Fallopian tube (tissue), 1 donor: ENCODE data around the gene AP5Z1.

DNA sequence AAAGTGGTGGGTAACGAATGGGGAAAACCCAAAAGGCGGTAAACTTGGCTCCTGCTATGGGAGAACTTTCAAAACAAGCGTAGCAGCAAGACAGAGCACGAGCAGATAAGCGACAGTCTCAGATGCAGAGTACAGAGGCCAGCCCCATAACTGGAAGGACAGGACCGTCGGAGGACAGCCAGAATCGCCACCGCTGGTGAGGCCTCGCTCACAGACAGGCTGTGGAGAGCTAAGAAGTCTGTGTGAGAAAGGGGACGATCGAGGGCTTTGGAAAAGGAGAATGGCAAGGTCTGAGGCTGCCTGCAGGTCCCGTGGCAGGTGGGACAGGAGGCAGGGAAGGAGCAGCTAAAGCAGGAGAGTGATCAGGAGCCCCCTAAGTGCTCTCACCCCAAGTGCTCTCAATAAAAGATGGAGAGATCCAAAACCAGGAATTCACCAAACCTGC lies 41.0 kb downstream of the GNA12 start:
- PRO-cap, result no peak

- PRO-cap, result no peak
Observed at GRCh38 chr7:2814448-2815623, 29.3 kb downstream of the GNA12 start.

DNA sequence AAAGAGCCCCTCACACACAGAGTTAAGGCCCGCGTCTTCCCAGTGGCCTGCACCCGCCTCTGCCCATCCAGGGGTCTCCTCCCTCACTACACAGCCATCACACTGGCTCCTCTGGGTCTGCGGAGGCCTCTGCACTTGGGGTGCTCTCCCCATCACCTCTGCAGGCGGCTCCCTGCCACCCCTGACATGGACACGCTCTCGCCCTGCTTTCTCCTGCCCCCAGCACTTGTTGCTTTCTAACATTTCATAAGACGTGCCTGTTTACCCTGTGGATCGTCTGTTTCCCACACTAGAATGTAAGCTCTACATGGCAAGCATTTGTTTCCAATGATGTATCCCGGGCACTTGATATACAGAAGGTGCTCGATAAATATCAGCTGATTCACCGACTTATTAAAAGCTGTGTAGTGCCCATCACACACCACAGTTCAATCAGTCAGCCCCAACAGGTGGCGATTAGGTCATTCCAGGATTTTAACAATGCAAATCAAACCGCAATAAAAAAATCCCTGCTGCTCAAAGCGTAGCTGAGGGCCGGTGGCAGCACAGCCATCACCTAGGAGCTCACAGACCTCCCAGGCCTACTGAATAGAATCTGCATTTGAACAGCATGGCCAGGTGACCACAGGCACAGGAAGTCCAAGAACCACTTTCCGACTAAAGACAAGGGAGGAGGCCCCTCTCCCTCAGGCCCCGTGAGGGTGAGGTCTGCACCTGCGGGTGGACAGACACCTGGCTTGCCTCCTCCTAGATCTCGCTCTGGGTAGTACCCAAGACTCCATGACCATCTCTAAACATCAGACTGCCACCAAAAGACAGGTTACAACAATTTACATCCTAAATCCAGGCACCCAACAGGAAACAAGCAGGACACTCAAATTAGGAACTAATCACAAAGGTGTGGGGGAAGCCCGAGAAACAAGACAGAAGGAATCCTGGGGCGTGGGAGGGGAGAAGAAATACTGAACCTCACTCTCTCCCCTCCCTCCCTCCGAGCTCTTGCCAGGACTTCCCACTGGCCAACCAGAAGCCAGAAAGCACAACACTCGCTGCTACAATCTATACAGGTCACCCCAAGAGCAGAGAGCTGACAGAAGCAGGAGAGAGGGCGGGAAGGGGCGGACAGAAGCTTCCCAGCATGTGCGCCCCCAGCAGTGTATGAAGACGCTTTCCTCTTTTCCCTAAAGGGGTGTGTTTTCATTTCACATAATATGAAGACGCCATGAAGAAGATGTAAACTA lies 19.4 kb downstream of the GNA12 start:
- PRO-cap, result no peak

DNA sequence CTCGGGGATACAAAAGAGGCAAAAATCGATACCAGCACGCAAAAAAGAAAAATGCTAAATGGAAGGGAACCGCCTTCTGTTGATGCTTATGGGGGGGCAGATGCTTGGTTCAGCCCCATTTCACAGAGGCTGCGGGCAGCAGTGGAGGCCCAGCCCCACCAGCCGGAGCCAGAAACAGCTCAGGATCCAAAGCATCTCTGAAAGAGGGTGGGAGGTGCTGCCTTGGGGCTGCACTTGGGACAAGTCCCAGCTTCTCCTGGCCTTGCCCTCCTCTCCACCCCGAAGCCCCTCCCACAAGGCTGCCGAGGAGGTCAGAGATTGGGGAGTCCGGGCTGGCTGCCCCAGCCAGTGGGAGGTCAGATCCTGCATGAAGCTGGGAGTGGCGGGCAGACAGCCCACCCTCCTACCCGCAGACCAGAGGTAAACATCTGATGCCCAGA lies 36.7 kb upstream of the GNA12 start:
- PRO-cap, result no peak

GRCh38 chr7:3062798-3063724 lies 19.4 kb upstream of the CARD11 start:
- PRO-cap, result no peak

DNA sequence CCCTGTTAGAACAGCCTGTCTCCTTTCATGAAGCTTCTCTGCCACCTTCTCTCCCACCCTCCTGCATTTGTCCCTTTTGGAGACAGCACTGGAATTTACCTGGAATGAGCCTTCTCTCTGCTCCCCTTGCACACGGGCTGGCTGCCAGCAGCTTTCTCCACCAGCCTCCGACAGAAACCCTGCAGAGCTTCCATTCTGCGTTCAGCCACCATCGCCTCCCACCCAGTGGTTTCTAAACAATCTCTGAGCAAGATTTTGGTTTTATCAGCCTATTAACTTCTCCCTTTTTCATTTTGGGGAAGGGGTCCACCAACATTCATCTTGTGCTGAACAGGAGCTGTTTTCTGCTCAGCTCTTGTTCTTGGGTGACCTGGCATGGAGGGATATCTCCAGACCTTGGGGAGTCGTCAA lies 74.2 kb upstream of the CARD11 start:
- PRO-cap, result no peak

DNA sequence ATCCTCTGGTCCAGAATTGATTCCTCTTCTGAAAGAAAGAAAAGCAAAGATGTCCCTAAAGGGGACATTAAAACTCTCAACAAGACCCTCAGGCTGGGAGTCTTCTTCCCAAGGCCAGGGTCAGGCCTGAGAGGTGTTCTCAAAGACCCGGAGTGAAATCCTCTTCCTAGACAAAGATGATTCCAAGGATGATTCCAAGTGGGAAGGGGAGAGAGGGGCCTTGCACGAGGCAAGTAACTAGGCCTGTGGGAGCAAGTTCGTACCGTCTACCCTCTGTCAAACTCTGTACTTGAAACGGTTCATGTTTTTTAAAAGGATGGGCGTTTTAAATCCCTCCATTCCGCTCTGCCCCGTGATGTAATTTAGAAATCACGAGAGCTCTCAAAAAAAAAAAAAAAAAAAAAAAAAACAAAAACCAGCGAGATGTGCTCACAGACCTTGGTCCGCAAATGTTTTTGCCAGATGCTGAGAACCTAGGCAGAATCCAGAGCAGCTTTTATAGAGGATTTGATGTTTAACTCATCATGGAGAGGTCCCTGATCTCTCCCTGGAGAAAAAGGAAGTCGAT lies 114.6 kb upstream of the CARD11 start:
- PRO-cap, result unidirectional peak, minus-strand start at position 283 of the sequence; bidirectional peak, plus-strand start at position 461 of the sequence, minus-strand start at position 283 of the sequence

- PRO-cap, result no peak
Observed at GRCh38 chr7:3558326-3558935, 257.4 kb downstream of the SDK1 start.

DNA sequence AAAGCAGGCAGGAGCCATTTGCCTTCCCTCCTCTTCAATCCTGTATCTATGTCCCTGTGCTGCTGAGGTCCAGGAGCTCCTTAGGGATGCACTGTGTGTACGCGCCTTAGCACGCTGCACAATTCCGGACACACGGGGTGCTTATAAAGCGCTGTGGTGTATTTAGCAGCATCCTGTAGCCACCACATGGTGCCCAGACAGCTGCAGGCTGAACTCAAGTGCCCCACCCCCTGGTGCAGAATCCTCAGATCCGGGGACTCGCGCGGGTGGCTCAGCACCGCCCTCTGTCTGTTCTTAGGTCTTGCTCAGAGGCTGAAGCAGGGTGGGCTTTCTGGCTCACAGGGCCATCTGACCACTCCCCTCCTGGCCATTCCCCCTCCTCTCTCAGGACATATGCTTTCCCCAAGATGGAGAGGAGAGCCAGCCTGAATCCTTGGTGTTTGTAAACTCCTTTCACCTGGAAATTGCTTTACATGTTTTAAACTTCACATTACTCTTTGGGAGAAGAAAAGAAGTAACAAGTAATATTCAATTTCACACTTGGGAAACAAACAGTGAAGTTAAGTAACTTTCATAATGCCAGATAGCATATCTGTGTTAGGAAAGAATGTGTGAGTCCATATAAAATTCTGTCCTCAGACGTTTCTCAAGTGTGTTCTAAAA lies 421.6 kb downstream of the SDK1 start:
- PRO-cap, result no peak

GRCh38 chr7:3733467-3734235 lies 432.6 kb downstream of the SDK1 start:
- PRO-cap, result no peak

DNA sequence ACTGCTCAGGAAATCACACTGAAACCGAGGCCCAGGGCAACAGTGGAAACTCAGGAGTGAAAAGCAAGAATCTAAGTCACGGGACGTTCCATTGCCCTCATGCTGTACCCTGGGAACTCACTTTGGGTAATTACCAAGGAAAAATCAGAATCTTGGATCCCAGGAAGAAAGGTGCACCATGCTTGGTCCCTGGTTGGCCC lies 370.8 kb upstream of the FOXK1 start:
- PRO-cap, result no peak

DNA sequence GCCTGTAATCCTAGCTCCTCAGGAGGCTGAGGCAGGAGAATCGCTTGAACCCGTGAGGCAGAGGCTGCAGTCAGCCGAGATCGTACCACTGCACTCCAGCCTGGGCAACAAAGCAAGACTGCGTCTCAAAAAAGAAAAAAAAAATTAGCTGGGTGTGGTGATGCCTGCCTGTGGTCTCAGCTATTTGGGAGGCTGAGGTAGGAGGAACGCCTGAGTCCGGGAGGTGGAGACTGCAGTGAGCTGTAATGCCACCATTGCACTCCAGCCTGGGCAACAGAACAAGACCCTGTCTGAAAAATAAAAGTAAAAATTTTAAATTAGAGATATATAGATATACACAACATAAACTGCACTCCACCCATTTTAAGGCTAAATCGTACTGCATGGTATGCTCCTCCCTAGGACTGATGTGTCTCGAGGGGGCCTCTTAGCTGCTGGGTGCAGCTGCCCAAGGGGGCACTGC lies 41.0 kb upstream of the FOXK1 start:
- PRO-cap, result no peak

GRCh38 chr7:4702869-4703462 lies 20.9 kb downstream of the FOXK1 start:
- PRO-cap, result no peak

DNA sequence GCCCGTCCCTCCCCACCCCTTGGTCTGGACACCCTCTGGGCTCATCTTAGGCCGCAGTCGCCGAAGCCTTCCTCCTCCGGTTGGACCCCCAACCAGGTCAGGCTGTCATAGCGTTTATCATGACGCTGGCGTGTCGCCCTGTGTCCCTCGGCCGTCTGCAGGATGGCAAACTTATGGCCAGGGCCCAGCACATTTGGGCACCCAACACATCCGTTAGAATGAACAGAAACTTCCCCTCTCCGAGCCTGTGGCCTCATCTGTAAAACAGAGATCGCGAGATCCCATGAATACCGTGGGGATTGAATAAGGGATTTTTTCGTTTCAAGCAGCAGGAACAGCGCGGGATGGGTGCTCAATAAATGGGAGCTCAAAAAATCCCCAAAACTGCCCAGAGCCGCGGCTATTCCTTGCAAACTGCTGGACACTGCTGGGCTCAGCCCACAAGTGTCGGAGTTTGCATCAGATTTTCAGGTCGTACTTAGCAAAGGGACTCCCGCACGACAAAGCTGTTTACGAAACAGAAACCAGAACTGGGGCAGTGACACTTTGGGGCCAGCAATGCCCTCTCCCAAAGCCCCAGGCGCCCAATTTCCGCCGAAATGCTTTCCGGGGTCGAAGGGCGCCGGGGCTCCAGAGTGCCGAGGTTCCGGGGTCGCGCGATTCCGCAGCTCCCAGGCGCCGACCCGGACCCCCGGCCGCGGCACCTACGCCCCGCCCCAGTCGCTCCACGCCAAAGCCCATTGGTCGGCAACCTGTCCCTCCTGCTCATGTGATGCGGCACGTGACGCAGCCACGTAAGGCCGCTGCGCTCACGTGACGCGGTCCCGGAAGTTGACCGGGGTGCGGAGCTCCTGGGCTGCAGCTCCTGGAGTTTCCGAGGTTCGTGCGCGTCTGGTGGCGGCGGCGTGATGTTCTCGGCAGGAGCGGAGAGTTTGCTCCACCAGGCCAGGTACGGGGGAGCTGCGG lies at the start of gene AP5Z1:
Gene AP5Z1 (plus strand): TSS at position 816 of the 966 bp plus-strand sequence.
- PRO-cap, result bidirectional peak, plus-strand start at position 331 of the sequence, minus-strand start at position 220 of the sequence; bidirectional peak, plus-strand start at position 466 of the sequence, minus-strand start at position 456 of the sequence; bidirectional peak, plus-strand start at position 829 of the sequence, minus-strand start at position 696 of the sequence

- PRO-cap, result no peak
Observed at GRCh38 chr7:4794268-4794512, 18.8 kb downstream of the AP5Z1 start.

- PRO-cap, result unidirectional peak, plus-strand start at chr7:4824738
Observed at GRCh38 chr7:4824336-4824943, 37.4 kb downstream of the PAPOLB start.

DNA sequence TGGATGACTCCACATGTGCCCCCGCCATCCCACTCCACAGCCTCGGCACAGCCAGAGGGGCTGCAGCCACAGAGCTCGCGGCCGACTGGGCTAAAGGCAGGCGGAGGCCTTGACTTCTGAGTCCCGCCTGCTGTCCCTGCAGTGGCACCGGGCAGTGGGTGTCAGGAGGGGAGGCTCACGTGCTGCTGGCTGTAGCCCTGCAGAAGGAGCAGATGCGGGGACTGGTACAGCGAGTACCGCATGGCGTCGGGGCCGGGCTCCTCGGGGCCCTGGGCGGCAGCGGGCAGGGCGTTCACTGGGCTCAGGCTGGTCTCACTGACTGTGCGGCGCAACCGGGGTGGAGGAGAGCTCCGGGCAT lies 25.7 kb downstream of the PAPOLB start:
- PRO-cap, result no peak

DNA sequence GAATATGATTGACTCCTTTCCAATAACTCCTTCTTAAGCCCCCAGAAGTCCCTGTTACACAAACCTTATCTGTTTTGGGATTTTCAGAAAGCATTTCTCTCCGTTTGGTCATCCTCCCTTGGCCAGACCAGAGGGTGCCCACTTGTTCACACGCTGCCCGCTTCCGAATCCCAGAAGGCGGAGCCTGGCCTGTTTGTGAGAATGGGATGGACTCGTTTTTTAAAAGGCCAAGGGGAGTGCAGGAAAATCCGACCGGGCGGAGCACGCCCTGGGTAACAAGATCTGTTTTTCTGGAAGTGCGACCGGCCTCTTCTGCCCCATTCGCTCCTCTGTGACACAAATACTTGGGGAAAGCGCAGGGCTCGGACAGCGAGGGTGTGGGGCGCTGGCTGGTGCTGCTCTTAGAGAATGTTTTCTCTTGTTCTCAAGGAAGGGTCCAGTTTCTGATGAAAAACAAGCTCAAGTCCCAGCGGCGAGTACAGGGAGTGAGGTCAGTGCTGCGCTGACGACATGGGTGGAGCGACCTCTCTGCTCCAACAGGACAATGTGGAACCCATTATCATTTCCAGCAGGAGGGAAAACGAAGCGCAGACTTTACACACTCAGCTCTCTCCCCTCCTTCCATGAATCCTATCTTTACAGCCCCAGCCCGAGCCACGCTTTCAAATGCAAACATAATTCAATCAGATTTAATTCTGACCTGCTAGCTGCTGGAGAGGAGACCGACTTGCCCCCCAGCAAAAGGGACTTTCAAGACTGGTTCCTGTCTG lies 1.3 kb downstream of the RADIL start:
- PRO-cap, result bidirectional peak, plus-strand start at position 278 of the sequence, minus-strand start at position 170 of the sequence; bidirectional peak, plus-strand start at position 339 of the sequence, minus-strand start at position 331 of the sequence; bidirectional peak, plus-strand start at position 562 of the sequence, minus-strand start at position 448 of the sequence

DNA sequence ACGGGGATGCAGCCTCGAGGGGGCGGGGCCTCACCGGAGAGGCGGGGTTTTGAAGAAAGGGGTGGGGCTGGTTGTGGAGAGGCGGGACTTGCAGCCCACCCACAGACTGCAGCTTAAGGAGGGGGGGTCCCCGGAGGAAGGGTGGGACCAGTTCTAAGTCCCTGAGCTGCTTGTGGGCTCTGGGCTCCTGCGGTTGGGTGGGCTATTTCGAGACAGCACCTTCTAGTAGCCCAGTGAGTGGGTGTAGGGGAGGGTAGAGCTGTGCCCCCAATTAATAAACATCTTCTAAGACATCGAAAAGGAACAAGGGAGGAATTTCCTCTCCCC lies 349 bp upstream of the RADIL start:
- PRO-cap, result no peak

- PRO-cap, result no peak
Observed at GRCh38 chr7:5143062-5143624, 46.9 kb upstream of the WIPI2 start.